AG04450 (cell line): ENCODE measurements around a stretch of chr15.

DNA sequence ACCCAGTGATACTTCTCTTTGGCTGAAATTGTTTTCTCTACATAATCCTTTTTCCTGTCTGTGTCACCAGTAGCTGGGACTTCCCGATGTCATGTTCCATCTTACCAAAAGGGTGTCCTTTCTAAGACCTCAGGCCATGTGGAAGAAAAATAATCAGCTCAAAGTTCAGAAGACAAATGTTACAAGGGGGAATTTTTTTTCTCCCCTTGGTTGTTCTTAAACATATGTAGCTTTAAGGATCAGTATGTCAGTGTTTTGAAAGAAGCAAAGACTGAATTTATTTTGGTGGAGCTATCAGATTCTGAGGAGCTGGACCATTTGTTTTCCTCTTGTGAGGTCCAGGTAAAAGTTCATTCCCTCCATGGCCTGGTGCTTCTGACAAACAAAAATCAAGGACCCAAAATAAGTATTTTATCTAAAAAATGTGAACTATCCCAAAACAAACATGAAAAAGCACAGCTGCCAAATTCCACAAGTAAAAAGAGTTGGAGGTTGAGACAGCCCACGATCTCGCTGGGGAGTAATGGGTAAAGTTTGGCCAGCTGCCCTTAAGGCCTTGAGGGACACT lies 859.3 kb upstream of the NR2F2 start:
- CAGE, long polyA plus RNA: no peak
- RRBS: no CpG with 5 or more reads among the region's 3 CpGs

DNA sequence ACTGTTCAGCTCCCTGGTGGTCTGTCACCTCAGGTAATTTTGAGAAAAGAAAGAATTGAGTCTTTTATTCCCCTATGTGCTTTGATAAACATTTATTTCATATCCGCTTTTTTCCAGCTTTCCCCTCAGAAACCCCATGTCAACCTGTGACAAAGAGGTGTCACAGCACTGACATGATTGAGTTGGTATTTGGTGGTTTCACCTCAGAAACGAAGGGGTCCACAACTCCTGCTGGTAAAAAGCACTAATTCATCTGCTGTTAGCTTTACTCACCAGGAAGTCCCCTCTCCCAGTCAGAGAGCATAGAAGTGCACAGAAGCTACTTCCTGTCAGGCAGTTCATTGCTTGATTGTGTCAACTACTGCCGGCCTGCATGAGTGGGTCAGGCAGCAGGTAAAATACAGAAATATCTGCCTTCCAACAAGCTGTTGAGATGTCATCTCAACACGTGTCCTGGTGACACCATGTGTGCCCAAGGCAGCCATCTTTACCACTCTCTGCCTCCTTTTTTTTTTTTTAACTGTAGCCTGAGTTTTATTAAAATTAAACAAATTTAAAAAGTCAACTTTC lies 596.6 kb upstream of the NR2F2 start:
- CAGE, long polyA plus RNA: no peak
- RRBS: no CpG with 5 or more reads among the region's 4 CpGs

- CAGE, long polyA plus RNA: no peak
- RRBS: 100% methylated on average over 1 of the region's 6 CpGs
Observed at GRCh38 chr15:96158815-96159465, 171.6 kb upstream of the NR2F2 start.

GRCh38 chr15:96320601-96320988 lies 9.9 kb upstream of the NR2F2 start:
- CAGE, long polyA plus RNA: no peak
- RRBS: 73% methylated on average over 1 of the region's 6 CpGs

DNA sequence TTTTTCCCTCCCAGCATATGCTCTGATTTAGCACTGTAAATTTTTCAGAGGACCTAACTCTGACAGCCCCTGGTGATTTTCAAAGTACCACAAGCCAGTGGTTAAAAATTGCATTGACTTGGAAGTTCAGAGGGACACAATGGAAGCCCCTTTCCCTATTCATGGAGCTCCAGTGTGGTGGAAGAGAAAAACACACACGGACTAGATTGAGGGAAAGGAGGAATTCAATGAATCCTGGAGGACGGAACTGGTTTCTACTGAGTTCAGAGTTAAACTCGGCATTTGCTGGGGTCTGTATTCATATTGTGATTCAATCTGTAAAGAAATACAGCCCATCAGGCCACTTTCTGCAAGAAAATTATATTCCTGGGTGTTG lies 3.1 kb upstream of the NR2F2 start:
- CAGE, long polyA plus RNA: no peak
- RRBS: no CpG with 5 or more reads among the region's 3 CpGs

GRCh38 chr15:96338724-96339139 lies 8.2 kb downstream of the NR2F2 start:
- CAGE, long polyA plus RNA: no peak
- RRBS: no CpG with 5 or more reads among the region's 4 CpGs

DNA sequence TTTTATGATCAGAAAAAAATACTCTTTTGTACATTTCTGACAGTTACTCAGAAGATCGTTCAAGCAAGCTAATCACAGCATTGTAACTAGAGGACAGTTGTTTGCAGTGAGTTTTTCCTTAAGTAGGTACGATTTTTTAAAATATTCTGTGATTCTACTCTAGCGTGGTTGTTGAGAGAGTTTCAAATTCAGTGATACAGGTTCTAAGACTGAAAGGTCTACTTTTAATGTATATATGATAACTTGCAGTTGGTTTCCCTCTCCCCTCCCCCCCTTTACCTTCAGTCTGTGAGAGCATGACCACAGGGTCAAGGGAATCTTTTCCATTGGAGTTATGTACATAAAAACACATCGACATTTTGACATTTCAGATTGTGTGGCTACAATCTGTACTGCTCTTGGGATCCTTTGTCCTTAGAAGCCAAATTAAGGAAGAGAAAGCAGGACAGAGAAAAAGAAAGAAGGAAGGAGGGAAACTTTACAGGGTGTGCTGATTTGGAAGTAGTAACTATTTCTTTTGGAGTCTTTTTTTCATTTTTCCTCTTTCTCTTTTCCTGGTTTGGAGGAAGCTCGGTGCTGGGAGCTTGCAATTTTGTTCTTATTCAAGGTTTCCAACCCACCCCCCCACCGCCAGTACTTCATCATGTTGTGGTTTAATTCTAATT lies 8.8 kb downstream of the NR2F2 start:
- CAGE, long polyA plus RNA: no peak
- RRBS: no CpG with 5 or more reads among the region's 6 CpGs

GRCh38 chr15:96345016-96346085 lies 14.9 kb downstream of the NR2F2 start:
- CAGE, long polyA plus RNA: no peak
- RRBS: 4% methylated on average over 16 of the region's 42 CpGs

- CAGE, long polyA plus RNA: no peak
- RRBS: no CpG with 5 or more reads among the region's 14 CpGs
Observed at GRCh38 chr15:96346086-96346528, 15.6 kb downstream of the NR2F2 start.

- CAGE, long polyA plus RNA: no peak
- RRBS: no CpG with 5 or more reads among the region's 7 CpGs
Observed at GRCh38 chr15:96889683-96890682, 559.5 kb downstream of the NR2F2 start.

GRCh38 chr15:97875332-97876406 lies 84.8 kb upstream of the ARRDC4 start:
- CAGE, long polyA plus RNA: no peak
- RRBS: 36% methylated on average over 12 of the region's 56 CpGs

DNA sequence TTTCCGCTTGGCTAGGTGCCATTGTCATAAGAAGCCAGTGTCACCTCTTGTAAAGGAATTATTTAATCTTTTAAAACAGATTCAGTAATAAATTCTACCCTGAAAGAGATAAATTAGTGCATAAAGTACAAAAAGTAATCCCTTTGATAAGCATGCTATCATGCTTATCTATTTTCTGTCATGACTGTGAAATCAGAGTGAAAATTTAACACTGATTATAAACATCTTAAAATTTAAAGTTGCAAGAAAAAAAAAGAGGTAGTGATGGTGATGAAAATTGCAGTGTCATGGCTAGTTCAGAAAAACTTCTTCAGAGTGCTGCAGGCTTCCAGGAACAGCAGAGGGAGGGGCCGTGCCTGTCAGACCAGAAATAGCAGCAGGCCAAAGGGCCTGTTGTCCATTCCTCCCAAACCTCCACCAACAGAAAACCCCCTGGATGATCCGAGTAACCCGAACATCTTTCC lies 115.9 kb downstream of the ARRDC4 start:
- CAGE, long polyA plus RNA: no peak
- RRBS: no CpG with 5 or more reads among the region's 4 CpGs

DNA sequence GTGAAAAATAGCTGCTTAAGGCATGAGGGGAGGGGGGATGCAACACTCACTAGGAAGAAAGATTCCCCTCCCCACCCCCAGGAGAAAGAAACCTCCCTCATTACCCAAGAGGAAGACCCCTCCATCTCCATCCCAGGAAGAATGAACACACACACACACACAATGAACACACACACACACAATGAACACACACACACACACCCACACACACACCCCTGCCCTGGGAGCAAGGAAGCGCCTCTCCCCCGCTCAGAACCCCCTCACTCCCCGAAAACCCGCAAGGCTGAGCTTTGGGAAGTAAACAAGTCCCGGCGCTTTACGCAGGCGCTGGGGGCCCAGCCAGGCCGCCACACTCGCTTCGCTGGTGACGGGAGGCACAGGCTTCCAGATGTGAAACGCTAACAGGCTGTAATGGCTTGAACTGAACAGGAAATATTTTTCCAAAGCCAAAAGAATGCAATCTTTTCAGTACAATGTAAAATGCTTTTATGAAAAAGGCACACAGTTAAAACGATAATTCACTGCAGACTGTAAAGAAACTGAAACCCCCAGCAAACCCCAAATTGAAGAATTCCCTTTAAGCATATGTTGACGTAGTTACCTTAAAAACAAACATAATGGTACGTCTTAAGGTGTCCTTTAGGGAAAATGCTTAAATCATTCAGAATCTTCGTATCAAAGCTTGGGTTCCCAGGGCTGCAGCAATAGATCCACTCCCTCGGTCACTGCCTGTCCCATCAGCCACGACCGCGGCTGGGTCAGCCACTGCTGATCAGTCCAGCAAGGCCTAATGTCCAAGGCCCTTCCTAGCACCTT lies 122.6 kb upstream of the IGF1R start:
- CAGE, long polyA plus RNA: no peak
- RRBS: no CpG with 5 or more reads among the region's 21 CpGs

- CAGE, long polyA plus RNA: no peak
- RRBS: no CpG with 5 or more reads among the region's 17 CpGs
Observed at GRCh38 chr15:98630523-98631006, 17.8 kb upstream of the IGF1R start.

GRCh38 chr15:98666640-98667024 lies 18.3 kb downstream of the IGF1R start:
- CAGE, long polyA plus RNA: no peak
- RRBS: no CpG with 5 or more reads among the region's 6 CpGs

GRCh38 chr15:98667226-98667993 lies 19.1 kb downstream of the IGF1R start:
- CAGE, long polyA plus RNA: no peak
- RRBS: no CpG with 5 or more reads among the region's 17 CpGs

DNA sequence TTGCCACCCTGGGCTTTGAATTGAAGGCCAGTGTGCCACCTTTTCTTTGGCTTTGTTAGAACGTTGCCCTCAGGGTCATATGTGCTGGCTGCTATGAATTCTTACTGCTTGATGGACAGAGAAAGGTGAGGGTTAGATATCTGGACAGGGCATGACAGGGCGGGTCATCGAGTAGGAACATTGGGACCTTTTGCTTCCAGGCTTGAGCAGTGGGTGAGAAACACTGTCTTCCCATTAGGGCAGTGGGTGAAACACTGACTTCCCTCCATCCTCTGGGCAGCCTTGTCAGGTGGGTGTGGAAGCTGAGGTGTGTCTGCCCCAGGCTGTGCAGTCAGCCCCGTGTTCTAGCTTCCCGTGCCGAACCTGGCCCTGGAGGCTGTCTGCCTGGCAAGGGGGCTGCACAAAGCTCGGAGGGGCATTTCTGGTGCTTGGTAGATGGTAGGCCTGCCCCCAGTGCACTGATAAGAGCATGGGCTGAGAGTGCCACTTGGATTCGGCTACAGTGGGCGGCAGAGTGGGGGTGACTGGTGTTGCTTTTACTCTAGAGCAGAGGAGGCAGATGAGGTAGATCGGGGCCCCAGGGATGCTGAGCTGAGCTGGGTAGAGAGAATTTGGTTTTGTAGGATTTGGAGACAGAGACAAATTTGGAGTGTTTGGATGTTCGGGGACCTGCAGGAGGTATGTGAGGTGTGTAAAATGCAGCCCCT lies 21.2 kb downstream of the IGF1R start:
- CAGE, long polyA plus RNA: no peak
- RRBS: no CpG with 5 or more reads among the region's 11 CpGs

GRCh38 chr15:98671149-98672032 lies 23.1 kb downstream of the IGF1R start:
- CAGE, long polyA plus RNA: no peak
- RRBS: no CpG with 5 or more reads among the region's 4 CpGs

DNA sequence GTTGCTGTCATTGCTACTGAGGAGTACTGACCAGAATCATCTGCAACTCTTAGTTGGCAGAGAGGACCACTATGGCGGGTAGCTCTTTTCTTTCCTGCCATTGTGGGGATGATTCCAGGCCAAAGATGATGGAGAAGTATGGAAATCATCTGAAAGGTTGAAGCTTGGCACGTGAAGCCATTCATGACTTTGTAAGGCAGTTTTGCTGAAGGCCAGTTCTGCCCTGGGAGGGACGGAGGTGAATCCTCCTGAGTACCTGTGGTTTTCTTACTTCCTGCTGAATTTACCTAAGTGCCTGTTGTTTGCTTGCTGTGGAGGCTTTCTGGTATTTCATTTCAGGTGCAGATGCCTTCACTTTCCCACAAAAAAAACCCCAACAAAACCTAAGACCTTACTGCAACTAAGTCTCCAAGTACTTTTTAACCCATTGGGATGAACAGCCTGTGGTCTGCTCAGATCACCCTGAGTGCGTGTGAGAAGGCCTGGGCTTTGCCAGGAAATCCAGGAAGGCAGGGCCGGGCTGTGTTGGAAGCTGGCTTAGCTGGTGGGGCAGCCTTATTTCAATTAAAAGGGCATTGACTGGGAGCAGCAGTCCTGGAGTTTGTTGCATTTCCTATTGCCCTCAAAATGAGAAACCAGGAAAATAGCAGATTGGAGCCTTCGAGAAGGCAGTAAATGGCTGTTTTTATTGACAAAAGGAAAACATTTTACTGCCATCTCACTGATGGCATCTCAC lies 65.2 kb downstream of the IGF1R start:
- CAGE, long polyA plus RNA: no peak
- RRBS: no CpG with 5 or more reads among the region's 6 CpGs

- CAGE, long polyA plus RNA: no peak
- RRBS: under 1% methylated on average over 10 of the region's 19 CpGs
Observed at GRCh38 chr15:98727304-98728217, 79.2 kb downstream of the IGF1R start.